ENCODE results near the gene VIPR2.

DNA sequence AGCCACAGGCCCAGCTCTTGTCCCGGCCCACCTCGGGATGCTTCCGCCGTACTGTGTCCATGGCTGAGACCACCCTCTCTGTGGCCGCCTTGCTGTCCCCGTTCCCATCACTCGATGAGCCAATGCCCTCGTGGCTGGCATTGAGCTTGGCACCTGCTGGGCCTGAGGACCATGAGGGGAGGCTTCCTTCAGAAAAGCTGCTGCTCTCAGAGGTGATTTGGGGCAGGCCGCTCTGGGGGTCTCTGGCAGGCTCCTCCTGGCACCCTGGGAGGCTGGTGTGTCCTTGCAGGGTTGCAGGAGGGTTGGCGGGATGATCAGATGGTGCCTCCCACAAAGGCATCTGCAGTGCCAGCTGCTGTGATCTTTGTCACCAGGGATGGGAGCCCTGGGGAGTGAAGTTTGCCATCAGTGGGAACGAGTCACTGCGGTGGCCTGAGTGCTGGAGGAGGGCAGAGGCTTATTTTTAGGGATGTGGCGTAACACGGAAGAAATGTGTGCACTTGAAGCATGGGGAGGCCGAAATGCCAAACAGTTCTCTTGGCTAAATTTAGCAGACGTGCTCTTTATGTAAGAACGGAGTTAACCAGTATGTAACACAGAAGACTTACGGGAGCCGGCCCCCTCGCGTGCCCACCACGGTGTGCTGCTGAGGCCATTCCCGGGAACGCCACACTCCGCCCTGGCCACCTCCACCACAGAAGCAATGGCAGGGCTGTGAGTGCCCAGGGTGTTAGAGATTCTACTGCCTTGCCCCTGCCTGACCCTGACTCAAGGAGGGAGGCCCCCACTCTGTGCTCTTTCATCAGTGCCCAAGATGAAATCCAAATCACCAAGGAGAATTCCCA is 47.6 kb downstream of the VIPR2 start:
- PRO-cap, result bidirectional peak, plus-strand start at position 598 of the sequence, minus-strand start at position 416 of the sequence
- RAMPAGE, long total RNA, 4 experiments, result no peak in any of the 4 experiments

DNA sequence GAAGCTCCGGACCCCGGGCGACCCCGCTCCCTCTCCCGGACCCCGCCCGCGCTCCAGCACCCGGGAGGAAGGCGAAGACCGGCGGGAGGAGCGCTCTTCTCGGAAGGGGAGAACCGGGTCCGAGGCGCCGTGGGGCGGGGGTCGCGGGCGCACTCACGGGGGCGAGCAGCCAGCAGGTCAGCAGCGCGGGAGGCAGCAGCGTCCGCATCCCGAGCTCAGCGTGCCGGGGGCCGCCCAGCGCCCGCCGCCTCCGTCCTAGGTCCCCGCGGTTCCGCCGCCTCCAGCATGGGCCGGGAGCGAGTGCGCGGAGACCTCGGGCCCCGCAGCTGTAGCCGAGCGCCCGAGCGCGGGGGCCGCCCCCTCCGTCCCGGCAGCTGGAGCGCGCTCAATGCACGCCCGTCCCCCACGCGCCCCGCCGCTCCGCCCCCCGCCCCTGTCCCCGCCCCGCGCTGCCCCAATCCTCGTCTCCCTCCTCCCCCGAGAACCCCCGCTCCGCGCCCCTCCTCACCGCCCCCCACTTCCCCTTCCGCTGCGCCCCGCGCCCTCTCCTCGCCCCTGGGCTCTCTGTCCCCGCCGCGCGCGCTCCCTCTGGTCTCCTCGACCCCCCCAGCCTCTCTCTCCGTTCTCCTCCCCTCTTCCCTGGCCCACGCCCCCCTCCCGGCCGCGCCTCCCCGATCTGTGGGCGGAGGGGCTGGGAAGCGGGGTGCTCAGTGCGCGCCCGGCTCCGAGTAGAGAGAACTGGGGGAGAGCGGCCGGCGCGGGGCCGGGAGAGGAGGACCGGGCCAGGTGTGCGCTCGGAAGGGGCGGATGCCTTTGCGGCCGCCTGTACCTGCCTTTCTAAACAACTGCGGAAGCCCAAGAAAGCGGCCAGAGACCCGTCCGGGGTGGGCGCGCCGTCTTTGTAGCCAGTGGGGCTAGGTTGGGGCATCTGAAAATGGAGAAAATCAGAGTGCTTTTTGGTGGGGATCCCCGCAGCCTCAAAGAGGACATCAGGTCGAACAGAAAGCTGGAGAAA is at the start of gene VIPR2:
VIPR2 (minus strand) TSS at position 304 of the 1,015 bp plus-strand sequence.
- PRO-cap, result bidirectional peak, plus-strand start at position 735 of the sequence, minus-strand start at position 328 of the sequence
- RAMPAGE, long total RNA, 4 experiments, result no peak in any of the 4 experiments